Diencephalon (tissue), 2 donors: ENCODE measurements around the gene ARPC5.

- RAMPAGE, long total RNA: no peak
Measured at GRCh38 chr1:182340293-182340868, 51.2 kb downstream of the GLUL start.

DNA sequence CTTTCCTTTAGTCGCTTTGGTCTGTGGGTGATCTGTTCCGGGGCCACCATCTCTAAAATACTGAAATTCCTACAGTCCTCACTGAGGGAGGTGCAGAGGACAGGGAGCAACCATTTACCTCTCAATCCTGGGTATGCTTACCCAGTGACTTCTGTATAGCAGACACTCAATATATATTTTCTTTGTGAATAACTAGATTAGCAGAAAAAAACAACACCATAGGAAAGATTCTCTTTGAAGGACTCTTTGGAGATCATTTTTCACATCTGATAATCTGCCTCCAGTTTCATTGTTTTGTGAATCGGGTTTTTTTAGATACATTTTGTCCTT lies 4.3 kb downstream of the TEDDM1 start:
- RAMPAGE, long total RNA: no peak

DNA sequence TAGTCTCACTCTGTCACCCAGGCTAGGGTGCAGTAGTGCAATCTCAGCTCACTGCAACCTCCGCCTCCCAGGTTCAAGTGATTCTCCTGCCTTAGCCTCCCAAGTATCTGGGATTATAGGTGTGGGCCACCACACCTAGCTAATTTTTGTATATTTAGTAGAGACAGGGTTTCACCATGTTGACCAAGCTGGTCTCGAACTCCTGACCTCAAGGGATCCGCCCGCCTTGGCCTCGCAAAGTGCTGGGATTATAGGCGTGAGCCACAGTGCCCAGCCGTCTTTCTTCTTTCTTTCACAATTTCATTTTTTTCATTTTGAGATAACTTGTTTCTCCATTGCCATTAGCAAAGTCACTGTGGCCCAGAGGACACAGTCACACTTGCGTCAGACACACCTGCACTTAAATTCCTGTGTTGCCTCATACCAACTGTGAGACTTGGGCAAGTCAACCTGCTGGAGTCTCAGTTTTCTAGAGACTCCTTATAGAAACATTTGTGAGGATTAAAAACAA lies 2.8 kb downstream of the TEDDM1 start:
- RAMPAGE, long total RNA: no peak

DNA sequence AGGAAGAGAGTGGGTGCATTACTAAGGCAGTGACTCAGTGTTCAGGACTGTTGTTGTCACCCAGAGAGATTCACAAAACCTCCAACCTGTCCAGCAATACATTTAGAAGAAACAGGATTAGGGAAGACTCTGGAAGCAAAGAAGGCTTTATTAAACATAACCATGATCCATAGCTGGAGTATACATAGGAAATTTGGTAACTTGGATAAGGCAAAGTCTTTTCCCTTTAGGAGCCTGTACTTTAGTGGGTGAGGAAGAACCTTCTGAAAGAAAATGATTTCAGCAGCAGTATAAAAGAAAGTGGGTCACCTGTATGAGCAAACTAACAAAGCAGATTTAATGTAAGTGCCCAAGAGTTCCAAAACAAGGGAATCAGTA lies 2.3 kb downstream of the TEDDM1 start:
- RAMPAGE, long total RNA: no peak

- RAMPAGE, long total RNA: no peak
Measured at GRCh38 chr1:182674319-182675194, 9.8 kb downstream of the RGS8 start.

DNA sequence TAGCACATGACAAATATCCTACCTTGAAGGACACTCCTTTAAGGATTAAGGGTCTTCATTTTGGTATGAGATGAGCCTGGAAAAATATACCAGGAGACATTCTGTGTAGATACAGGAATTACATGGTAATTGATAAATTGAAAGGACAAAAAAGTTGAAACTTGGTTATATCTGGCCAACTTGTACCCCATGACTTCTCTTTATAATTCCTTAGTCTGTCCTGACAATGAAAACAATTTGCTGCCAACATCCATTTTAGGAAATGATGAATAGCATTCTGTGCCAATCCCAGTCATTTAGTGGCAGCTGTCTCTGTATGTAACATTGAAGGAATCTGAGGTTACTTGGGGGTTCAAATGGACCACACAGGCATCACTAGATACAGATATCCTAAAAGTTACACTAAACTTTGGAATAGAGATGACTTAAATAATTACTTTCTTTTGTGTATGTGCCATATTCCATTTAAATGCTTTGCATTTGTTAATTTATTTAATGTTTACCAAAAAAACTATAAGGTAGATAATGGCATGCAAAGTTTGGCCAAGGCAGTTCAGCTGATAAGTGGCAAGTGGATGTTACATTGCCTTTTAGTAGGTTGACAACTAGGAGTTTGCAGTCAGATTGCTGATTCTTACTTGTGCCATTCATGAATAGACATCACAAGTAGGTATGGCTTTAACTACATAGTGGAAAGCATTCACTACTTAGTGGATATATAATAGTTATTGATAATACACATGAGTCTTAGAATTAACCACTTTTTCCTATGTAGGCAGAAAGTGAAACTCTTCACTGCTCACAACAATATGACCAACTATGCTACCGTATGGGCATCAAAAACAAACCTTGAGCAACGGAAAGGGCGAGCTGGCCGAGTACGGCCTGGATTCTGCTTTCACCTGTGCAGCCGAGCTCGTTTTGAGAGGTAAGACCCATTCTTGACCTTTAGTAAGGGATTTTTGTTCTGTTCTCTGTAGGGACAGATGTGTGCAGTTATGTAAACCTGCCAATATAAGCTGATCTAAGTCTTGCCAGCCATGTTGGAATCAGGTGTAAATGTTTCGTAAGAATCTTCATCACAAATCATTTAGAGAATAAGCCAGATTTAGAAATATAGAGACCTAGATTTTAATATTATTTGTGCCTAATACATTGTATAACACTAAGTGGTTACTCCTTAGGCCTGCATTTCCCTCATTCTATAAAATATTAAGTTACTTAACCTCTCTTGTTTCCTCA lies 38.5 kb downstream of the DHX9 start:
- RAMPAGE, long total RNA: no peak

- RAMPAGE, long total RNA: no peak
Measured at GRCh38 chr1:182889387-182889797, 50.2 kb downstream of the DHX9 start.

DNA sequence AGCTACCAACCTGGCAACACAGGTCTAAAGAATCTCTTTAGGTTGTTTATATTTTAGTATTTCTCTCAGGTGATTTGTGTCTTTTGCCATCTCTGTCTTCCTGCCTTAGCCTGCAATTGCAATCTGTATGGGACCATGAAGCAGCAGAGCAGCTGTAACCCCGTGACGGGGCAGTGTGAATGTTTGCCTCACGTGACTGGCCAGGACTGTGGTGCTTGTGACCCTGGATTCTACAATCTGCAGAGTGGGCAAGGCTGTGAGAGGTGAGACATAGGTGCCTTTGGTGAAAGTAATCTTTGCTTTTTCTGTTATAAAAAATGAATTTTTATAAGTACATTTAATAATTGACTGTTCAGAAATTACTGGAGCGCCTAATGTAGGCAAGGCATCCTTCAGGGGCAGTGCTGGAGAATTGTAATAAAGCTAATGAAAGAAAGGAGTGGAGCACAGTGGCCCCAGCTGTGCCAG lies 60.7 kb upstream of the LAMC2 start:
- RAMPAGE, long total RNA: no peak

DNA sequence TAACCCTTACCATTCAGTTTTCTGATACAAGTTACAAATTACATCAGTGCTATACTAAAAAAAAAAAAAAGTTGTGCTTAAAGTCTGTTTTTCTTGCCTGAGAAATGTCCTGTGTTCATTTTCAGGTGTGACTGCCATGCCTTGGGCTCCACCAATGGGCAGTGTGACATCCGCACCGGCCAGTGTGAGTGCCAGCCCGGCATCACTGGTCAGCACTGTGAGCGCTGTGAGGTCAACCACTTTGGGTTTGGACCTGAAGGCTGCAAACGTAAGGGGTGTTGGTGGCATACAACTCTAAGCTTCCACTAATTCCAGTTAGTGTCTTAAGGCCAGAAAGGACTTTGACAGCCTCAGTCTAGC lies 60.1 kb upstream of the LAMC2 start:
- RAMPAGE, long total RNA: no peak

GRCh38 chr1:183134534-183135457 lies 51.3 kb upstream of the LAMC2 start:
- RAMPAGE, long total RNA: no peak

- RAMPAGE, long total RNA: no peak
Measured at GRCh38 chr1:183198155-183198845, 12.2 kb downstream of the LAMC2 start.

GRCh38 chr1:183235050-183235554 lies 49.0 kb downstream of the LAMC2 start:
- RAMPAGE, long total RNA: no peak

DNA sequence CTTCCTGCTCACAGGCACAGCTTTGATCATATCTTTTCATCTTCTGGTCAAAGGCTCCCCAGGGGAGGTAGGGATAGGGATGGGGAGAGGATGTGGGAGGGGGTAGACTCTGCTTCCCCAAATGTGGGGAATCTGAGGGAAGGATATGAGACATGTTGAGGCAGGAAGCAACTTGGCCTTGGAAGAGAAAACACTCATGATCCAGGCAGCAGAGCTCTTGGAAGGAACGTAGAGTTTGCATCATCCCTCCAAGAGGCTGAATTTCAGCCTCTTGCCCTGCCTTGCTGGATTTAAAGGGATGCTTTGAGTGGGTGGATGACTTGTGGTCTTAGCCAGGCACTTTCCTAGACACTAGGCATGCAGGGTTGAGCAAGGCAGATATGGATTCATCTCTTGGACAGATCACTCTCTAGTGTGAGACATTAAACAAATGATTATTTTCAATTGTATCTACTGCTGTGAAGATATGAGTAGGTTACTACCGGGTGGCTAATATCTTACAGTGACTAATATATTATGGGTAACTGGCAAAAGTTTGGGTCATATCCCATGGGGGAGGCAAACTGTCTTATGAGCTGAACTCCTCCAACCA lies 82.0 kb downstream of the LAMC2 start:
- RAMPAGE, long total RNA: no peak

GRCh38 chr1:183470903-183471854 lies 1.1 kb upstream of the SMG7 start:
- RAMPAGE, long total RNA: no peak

- RAMPAGE, long total RNA: no peak
Measured at GRCh38 chr1:183555639-183556687, 34.3 kb downstream of the NCF2 start.

DNA sequence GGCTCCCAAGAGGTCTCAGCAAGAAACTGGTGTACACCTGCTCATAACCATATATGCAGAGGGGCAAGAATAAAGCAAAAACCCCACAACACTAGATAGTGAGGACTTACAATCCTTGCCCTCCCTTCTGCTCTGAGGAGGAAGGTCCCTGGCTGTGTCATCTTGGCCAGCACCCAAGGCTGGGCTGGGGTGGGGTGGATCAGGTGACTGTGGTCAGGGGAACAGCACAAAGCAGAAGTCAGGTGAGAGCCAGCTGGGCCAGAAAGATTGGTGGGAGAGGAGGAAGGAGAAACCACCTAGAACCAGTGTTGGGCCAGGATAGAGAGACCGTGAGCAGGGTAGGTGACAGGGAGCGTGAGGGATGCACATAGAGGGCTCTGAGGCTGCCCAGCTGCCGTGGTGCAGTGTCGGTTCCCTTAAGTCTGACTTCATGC lies 22.7 kb downstream of the NCF2 start:
- RAMPAGE, long total RNA: no peak

DNA sequence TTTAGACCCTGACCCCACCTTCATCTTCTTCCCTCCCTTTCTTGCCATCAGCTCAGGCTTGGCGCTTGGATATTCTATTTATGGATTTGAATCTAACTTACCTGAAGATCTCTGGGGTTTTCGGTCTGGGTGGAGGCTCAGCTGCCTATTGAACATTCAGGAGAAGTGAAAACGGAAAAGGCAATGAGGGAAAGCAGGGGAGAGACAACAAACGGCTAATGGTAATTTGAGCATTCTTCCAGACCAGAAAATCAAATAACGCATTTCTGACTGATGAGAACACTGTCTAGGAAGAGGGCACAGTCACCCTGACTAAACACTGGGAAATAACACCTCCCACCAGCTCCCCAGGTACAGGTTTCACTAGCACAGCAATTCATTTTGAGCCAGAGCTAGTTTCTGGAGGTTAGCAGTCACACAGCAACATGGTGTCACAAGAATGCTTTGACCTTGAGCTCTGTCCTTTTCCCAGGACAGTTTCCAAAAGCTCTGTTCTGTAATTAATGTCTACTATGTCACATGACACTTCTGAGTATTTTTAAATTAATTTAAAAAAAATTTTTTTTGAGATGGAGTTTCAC lies 21.1 kb downstream of the NCF2 start:
- RAMPAGE, long total RNA: no peak

GRCh38 chr1:183604176-183604847 lies 14.1 kb upstream of the NCF2 start:
- RAMPAGE, long total RNA: no peak

DNA sequence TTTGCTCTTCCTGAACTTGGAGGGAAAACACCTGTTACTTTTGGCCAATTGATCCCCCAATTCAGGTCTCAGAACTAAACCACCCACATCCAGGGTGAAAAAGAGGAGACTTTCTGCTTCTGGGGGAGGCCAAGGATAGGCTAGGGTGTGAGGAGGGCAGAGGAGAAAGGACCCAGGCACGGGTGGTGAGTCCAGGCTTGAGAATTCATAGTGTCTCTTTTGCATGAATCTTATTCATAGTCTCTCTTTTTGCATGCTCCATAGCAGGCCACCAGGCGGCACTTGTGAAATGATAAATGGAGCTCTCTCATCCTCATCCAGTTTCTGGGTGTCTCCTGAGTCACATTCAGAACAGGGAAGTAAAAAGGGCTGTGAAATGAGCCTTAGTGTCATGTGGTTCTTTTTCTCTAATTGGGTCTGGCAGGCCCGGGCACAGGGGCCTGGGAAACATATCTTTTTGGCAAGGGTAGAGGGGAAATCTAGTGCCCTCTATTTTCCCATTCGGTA lies 18.9 kb upstream of the NCF2 start:
- RAMPAGE, long total RNA: no peak

- RAMPAGE, long total RNA: start-site peak on the minus strand at chr1:183635700-183635912, 1,835 and 1,806 reads in 2 replicates
Measured at GRCh38 chr1:183635372-183636231, at the start of gene ARPC5. TSS of gene ARPC5 (minus strand) at chr1:183635783.